B cell (primary cell): Measurements from ENCODE around the genes NODAL, ADAMTS14 and UNC5B.

DNA sequence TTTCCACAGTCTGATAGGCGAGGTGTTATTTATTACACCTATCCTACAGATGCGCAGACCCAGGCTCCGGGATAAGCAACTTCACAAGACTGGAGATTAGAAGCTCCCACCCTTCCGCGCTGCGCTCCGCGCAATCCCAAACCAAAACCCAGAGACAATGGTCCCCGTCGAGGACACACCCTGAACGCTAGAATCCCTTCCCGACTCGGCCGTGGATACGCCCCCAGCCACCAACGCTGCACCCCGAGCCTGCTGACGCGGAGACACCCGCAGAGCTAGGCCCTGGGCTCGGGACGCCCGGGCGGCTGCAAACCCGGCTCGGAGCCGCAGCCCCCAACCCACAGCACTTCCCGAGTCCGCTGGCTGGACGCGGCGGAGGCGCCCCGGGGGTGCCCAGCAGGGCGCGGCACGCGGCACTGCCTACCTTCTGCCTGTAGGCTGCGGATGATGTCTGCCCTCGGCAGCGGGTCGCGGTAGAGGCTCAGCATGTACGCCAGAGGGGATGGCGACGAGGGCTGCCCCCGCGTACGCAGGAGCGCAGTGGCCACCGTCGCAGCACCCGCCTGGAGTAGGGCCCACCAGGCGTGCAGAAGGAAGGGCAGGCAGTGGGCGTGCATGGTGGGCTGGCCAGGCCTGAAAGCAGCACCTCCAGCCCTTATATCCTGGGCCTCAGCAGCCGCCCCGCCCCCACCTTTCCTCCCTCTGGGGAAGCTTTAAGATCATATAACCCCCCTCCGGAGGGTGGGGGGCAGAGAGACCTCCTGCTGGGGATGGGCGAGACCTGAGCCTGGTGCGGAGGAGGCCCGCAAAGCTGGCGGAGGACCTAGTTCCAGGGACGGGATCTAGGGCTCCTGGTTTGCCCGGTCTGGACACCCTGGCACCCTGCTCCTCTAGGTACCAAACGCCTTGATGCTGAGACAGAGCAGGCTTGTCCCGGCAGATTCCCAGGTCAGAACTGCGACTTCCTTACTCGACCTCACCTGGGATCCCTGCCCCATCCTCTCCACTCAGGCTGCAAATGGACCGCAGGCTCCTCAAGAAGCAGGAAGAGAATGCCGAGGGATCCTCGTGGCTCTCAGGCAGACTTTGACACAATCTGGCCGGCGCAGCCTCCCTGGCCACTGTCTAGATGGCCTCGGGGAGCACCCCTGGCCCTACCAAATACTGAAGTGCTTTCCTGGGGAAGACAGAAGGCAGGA, at the start of gene NODAL:
Gene NODAL (minus strand): TSS at position 631 of the 1,199 bp plus-strand sequence.
- PRO-cap: no peak
- CAGE, long polyA plus RNA: no peak

DNA sequence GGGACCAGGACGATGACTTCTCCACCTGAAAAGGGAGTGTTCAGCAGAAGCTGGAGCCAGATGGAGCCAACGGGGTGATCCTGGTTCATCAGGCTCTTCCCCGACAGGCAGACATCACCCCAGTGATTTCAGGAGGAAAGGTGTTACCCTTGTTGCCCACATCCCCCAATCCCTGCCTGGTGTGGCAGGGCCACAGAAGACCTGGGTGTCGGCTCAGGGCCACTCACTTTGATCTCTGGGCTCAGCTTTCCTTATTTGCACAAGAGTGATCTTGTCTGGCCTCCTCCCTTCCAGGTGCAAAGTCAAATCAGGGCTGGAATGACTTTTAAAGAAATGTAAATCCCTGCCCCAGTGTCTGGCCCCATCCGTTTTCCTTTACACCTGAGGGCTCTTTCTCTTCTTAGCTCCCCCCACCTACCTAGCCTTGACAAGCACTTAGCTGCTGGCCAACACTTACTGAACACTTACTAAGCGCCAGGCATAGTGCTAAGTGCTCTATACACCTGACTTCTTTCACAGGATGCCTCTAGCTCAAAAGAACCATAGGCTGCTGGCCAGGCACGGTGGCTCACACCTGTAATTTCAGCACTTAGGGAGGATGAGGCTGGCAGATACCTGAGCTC, 880 bp upstream of the NODAL start:
- PRO-cap: no peak
- CAGE, long polyA plus RNA: no peak

DNA sequence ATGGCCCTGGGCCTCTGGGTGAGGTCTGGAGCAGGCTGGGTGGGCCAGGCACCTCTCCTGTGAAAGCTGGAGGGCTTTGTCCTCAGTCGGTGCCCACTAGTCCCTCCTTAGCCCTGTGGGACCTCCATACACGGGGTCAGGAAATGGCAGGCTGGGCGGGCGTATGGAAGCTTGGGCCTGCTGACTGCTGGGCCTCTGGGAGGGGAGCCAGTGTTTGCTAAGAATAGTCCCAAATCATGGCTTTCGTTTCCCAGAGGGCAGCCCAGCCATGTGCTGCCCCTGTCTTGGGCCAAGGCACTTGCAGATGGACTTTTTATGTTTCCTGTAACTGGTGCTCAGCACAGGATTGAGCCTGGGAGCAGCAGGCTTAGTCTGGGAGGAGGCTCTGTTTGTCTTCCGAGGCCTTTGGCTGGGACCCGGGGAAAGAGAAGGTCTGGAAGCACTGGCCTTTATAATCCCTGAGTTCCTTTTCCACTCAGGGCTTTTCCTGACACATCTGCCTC, 3.6 kb downstream of the PALD1 start:
- PRO-cap: no peak
- CAGE, long polyA plus RNA: no peak

GRCh38 chr10:70493071-70493925, 14.7 kb downstream of the PALD1 start:
- PRO-cap: no peak
- CAGE, long polyA plus RNA: no peak

- PRO-cap: no peak
- CAGE, long polyA plus RNA: no peak
These were observed 51.3 kb downstream of the PALD1 start for GRCh38 chr10:70529754-70530355.

GRCh38 chr10:70558696-70559810, 43.5 kb downstream of the PRF1 start:
- PRO-cap: no peak
- CAGE, long polyA plus RNA: no peak

GRCh38 chr10:70662301-70662644, 10.0 kb upstream of the ADAMTS14 start:
- PRO-cap: no peak
- CAGE, long polyA plus RNA: no peak

- PRO-cap: no peak
- CAGE, long polyA plus RNA: no peak
These were observed at the start of gene ADAMTS14 for GRCh38 chr10:70671876-70673075. Gene ADAMTS14, plus strand, starts transcription at chr10:70672506.

DNA sequence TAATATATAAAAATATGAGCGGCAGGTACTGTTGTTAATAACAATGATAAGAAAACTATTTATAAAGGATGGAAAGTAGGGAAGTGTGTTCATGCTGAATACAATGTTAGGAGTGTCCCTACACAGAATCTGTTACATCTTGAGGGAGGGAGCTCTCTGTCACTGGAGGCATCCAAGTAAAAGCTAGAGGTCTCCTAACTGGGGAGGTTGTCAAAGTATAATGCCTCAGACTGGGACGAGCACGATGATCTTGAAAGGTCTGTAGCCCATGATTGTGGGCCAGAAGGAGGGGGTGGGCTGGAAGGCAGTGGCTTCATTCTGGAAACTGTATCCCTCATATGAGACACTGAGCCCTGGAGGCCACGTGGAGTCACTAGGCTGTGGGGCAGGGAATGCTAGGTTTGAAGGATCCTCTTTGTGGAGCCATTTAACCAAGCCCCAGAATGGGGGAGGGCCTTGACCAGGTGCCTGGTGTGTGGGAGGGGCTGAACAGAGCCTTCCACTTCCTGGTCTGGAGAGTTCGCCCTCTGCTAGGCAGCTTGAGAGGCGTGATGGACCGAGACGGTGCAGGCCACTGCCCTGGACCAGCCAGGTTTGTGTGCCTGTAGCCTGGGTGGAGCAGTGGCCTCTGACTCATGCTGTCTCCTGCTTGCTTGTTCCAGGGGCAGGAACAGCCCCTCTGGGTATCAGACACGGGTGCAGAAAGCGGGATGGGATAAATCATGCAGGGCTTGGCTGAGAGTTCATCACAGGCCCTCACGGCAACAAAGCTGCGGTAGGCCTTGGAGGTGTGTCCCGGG, 27.2 kb downstream of the ADAMTS14 start:
- PRO-cap: no peak
- CAGE, long polyA plus RNA: no peak

DNA sequence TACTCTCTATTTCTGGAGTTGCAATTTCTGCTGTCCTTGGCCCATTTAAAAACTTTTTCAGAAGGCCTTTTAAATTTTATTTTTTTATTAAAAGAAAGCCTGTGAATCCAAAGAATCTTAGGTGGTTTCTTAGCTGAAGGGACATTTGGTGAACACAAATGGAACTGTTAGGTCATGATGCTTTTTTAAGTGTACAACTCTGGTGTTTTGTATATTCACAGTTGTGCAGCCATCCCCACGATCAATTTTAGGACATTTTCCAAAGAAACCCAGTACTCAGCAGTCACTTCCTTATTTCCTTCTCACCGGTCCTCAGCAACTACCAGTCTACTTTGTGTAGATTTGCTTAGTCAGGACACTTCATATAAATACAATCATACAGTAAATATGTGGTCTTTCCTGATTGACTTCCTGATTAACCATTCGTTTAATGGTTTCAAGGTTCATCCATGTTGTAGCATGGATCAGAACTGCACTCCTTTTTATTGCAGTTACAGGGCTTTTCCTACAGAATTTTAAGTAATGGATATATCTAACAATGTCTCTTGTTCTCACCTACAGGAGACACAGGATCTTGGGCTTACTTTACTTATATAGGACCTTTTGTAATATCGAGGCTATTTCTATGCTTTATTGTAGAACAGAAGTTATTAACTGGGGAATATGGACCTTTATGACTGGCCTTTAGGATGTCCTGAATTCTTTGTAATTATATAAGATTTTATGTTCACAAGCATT, 14.4 kb downstream of the SGPL1 start:
- PRO-cap: no peak
- CAGE, long polyA plus RNA: no peak

DNA sequence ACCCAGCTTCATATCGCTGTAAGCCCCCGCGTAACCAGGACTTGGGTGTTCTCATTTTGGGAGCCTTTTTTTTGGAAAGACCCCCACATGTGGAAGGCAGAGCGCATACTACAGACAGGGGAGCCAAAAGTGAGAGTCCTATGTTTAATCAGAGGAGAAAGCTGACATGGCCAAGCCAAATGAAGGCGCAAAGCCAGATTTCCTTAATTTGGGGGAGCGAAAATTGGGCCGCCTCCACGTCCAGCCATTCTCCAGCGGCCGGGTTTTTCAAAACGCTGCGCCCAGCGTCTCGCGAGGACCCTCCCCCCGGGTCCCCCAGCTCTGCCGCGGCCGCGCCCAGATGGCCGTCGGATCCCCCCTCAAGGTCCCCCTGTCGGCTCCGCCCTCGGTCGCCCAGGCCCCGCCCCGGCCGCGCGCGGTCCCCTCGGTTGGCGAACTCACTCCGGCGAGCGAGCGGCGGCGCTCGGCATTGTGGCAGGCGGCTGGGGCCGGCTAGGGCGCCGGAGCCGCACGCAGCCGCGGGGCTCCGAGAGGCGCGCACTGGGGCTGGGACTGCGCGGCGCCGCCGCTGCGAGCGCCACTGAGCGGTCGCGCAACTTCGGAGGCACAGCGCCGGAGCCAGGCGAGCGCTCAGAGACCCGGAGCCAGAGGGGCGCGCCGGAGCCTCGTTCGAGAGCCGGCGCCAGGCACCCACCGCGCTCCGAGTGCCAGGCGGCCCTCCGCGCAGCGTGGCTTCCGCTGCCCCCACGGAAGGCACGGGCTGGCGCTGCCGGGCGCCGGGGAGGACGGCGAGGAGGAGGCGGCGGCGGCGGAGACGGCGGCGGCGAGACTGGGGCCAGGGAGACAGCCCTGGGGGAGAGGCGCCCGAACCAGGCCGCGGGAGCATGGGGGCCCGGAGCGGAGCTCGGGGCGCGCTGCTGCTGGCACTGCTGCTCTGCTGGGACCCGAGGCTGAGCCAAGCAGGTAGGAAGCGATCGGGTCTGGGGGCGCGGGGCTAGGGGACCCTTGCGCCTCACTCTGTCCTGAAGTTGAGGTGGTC, at the start of gene UNC5B:
Gene UNC5B (plus strand): TSS at position 469 of the 1,039 bp plus-strand sequence.
- PRO-cap: unidirectional peak, plus-strand start at position 469 of the sequence
- CAGE, long polyA plus RNA: no peak

- PRO-cap: no peak
- CAGE, long polyA plus RNA: no peak
These were observed 5.6 kb downstream of the UNC5B start for GRCh38 chr10:71217820-71218561.

DNA sequence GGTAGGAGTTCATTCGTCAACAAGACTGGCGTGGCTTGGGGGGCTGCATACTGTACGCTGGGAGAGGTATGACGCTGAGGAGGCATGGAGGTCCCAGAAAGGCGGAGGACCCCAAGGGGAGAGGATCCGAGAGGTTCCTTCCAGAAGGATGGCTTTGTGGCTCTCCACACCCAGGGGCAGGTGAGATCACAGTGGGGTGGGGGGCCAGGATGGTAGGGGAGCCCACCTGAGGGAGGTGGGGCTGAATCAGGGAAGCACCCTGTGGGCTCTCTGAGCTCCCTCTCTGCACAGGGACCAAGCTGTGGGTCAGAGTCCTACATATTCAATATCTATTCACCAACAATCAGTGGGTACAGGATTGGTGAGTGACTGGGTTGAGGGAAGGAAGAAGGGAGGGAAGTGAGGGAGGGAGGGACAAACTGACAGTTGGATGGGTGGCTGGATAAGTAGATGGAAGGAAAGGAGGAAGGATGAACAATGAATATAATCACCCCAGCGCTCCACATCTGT, 33.9 kb downstream of the UNC5B start:
- PRO-cap: no peak
- CAGE, long polyA plus RNA: no peak

DNA sequence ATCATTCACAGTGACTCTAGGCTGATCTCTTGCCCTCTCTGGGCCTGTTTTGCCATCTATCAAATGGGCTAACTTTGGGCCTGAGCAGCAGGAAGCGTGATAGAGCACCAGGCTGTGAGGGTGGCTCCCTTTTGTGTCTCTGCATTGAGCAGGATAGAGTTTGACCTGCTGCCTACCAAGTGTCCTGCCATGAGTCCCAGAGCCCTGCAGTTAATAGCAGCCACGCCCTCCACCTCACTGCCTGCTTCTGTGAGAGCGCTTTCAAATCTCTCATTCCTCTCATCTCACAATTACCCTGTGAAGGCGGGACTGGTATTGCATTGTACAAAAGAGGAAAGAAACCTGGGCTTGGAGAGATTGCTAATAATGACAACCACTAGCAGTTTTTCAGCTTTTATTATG, 39.8 kb downstream of the UNC5B start:
- PRO-cap: no peak
- CAGE, long polyA plus RNA: no peak

- PRO-cap: no peak
- CAGE, long polyA plus RNA: no peak
These were observed 18.3 kb upstream of the SLC29A3 start for GRCh38 chr10:71300586-71301354.

GRCh38 chr10:71475514-71476132, 78.9 kb downstream of the CDH23 start:
- PRO-cap: no peak
- CAGE, long polyA plus RNA: no peak

DNA sequence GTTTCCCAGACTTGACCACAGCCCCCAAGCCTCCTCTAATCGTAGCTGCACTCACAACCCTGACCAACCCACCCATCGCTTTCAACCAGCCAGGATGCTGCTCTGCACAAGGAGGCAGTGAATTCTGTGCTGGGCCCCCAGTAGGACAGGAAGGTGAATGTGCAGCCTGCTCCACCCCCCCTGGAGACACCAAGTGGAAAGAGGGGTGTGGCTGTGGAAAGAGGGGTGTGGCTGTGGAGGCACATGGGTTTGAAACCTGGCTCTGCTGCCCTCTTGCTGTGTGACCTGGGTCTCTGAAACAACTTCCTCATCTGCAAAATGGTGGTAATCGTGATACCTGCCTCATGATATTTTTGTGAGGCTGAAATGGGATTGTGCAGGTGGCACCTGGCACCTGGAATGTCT, 35.3 kb downstream of the C10orf105 start:
- PRO-cap: no peak
- CAGE, long polyA plus RNA: no peak

- PRO-cap: bidirectional peak, plus-strand start at chr10:71748950, minus-strand start at chr10:71748757
- CAGE, long polyA plus RNA: no peak
These were observed 24.5 kb downstream of the VSIR start for GRCh38 chr10:71748516-71749516.

DNA sequence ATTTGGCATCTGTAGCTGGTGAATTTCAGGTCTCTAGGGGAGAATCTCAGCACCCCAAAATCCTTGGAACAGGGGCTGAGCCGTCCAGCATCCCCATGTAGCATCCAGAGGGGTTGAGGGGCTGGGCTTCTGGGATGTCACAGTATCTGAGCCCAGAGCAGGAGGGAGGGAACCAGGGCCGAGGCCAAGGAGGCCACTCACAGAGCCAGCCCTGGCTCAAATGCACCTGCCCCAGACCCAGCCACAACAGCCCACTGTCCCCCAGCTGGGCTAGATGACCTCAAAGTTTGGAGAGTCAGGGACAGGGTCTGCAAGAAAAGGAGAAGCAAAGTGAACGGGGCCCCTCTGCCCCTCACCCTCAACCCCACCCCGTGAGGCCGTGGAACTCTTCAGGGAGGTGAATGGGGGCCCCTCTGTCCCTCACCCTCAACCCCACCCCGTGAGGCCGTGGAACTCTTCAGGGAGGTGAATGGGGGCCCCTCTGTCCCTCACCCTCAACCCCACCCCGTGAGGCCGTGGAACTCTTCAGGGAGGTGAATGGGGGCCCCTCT, 22.3 kb downstream of the VSIR start:
- PRO-cap: no peak
- CAGE, long polyA plus RNA: no peak

- PRO-cap: no peak
- CAGE, long polyA plus RNA: no peak
These were observed 18.7 kb downstream of the VSIR start for GRCh38 chr10:71754663-71755004.